ENCODE measurements around a stretch of chr5.

DNA sequence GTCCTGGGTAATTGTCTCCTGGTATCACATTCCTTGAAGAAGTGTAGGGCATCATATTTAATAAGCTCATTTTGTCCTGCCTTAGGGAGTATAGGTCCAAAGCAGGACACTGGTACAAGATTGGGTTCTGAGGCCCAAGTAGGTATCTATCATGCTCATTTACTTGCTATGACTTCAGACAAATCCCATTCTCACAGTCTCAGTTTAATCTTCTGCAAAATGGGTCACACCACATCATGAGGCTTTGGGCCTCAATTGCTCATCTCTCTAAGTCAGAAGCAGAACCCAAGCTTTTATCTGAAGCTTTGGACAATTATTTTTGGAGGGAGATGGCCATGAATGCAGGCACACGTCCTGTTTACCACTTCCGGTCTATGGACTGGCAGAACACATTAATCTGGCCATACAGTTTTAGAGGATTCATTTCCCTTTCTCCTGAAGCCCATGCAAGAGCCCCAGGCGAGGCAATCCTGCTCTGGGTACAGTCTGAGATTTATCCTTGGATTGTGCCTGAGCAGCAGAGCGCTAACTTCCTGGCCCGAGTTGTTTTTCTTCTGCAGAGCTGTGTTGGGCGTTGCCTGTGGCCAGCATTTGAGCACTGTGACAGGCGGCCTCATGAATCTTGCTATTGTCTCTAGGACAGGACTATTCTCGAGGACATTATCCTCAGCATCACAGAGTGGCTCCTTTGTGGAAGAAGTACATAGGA lies 16.0 kb downstream of the SLC22A4 start:
- PRO-cap: no peak
- RRBS: no CpG with 5 or more reads among the region's 8 CpGs

DNA sequence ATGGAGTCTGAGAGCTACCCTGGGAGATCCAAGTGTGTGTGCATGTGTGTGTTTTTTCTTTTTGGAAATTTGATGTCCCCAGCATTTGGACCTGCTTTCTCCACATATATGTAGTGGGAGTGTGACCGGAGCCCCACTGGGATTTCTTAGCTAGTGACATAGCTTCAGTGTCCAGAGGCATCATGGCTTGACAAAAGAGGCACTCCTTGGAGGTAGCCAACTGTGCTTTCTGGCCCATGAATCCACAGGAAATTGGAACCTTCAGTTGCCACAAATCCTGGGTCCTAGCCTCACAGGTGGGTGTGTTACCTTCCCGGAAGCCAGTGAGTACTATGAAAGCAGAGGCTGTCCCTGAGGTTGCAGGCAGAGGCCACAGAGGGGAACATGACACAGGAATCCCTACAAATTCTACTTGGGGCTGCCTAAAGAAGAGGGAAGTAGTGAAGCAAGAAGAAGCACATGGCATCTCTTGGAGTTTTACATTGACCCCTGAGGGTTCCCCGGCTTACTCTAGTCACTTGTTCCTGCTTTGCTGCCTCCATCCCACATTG lies 2.5 kb downstream of the SLC22A5 start:
- PRO-cap: no peak
- RRBS: no CpG with 5 or more reads among the region's 3 CpGs

- PRO-cap: unidirectional peak, plus-strand start at chr5:132422919
- RRBS: no CpG with 5 or more reads among the region's 4 CpGs
Measured at GRCh38 chr5:132422630-132423203, 53.2 kb downstream of the SLC22A5 start.

GRCh38 chr5:132440209-132440873 lies 50.2 kb downstream of the IRF1 start:
- PRO-cap: no peak
- RRBS: no CpG with 5 or more reads among the region's 16 CpGs

DNA sequence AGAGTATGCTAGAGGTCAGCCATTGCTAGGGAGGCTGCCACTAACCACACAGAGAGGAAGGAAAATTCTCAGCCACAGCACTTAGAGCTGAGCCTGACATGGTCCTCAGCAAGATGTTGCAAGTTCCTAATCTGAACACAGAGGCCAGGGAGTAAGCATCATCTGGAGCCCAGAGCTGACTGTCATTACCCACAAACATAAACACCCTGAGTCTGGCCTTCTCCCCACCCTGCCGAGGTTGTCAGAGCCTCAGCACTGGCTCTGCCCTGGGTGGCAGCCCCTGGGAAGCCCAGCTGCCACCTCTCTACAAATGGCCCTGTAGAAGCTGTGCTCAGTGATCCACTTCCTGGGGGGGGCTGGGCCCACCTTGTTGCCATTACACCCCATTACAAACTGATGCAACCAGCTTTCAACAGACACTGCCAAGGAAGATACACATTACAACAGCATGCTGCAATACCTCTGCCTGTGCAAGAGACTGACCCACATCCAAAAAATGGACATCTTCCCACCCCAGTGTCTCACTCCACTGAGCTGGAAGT lies 33.1 kb downstream of the IRF1 start:
- PRO-cap: no peak
- RRBS: no CpG with 5 or more reads among the region's 1 CpG

- PRO-cap: no peak
- RRBS: no CpG with 5 or more reads among the region's 4 CpGs
Measured at GRCh38 chr5:132457979-132458613, 32.5 kb downstream of the IRF1 start.

DNA sequence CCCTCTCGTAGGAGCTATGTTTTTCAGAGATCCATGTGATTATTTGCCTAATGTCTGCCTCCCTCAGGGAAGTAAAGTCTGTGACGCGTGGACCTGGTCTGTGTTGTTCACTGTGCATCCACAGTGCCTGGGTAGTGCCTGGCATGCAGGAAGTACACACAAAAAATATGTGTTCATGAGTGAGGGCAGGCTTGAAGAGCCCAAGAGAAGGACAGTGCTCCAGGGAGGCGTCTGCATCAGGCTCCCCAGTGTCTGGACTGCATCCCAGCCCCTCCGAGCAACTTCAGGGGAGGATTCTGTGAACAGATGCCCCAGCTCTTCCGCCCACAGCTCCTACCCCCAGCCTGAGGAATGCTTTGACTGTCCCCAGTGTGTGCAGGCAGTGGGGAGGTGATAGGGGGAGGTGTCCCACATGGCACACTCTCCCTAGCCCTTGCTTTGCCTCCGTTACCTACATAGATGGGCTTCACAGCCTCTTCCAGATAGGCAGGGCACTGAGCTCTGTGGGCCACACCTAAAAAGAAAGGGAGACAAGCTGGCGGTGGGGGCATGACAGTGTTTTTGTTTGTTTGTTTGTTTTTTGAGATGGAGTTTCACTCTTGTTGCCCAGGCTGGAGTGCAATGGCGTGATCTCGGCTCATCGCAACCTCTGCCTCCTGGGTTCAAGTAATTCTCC lies 25.4 kb downstream of the IRF1 start:
- PRO-cap: no peak
- RRBS: no CpG with 5 or more reads among the region's 11 CpGs

DNA sequence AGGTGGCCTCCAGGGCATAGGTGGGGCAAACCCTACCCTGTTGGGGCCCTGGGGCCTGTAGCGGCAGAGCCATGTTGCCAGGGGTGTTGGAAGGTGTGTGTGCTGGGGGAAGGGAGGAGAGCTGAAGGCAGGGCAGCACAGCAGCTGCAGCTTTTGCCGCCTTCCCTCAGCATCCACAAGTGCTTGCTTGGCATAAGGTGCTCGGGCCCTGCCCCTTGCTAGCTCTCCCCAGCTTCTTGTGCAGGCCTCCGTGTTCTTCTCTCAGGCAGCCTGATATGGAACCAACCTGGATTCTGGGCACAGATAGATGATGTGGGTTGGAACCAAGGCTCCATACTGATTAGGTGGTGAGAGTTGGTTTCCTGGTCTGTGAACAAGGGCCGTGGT lies 12.7 kb downstream of the IRF1 start:
- PRO-cap: no peak
- RRBS: no CpG with 5 or more reads among the region's 5 CpGs

GRCh38 chr5:132491305-132491821 lies 790 bp upstream of the IRF1 start:
- PRO-cap: no peak
- RRBS: no CpG with 5 or more reads among the region's 13 CpGs

DNA sequence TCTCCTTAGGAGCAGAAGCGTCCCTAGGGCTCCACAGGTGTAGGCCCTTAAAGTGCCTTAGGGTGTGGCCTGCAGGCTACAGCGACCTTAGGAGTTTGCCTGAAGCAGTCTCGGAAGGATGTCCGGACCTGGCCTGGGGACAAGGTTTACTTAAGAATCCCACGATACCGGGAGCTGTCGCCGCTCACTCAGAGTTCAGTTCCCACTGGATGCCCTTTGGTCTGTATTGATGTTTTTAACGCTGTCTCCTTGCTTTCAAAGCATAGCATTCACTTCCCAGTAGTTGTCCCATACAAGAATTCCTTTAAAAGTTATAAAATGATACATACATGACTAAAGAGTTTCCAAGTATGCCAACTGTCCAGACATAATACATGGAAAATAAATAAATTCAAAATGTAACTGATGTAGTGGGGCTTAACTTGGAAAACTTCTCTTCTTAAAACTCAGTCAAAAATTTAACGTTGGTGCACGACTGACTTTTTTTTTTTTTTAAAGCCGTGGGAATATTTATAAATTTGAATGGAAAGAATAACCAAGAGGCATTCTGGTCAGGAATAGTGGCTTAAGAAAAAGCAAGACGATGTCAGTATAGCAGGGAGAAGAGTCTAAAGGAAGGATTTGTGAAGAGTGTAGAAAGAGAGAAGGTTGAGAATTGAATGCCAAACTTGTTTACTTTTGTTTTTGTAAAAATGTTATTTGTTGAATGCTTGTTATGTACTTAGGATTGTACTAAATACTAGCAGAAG lies 924 bp downstream of the RAD50 start:
- PRO-cap: bidirectional peak, plus-strand start at position 149 of the sequence, minus-strand start at position 59 of the sequence; unidirectional peak, minus-strand start at position 211 of the sequence
- RRBS: 10% methylated on average over 2 of the region's 13 CpGs

- PRO-cap: no peak
- RRBS: no CpG with 5 or more reads among the region's 2 CpGs
Measured at GRCh38 chr5:132594574-132595237, 37.9 kb downstream of the RAD50 start.

DNA sequence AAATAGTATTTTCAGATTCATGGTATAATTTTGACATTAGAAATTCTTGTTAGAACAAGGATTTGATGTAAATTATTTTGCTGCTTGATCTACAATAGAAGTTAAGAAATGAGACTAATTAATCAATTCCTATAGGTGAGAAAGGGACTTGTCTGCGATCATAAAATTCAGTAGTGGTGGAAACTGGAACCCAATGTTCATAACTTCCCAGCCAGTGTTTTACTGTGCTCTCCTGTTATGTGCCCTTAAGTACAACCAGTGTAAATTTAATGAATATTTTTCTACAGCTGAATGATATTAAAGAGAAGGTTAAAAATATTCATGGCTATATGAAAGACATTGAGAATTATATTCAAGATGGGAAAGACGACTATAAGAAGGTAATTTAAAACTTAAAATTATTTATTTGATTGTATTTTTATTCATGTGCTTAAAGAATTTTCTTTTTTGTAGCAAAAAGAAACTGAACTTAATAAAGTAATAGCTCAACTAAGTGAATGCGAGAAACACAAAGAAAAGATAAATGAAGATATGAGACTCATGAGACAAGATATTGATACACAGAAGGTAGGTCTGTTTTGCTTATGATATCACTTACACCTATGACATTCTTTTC lies 49.0 kb upstream of the IL13 start:
- PRO-cap: no peak
- RRBS: no CpG with 5 or more reads among the region's 3 CpGs

GRCh38 chr5:132761743-132761975 lies 14.4 kb downstream of the CCNI2 start:
- PRO-cap: no peak
- RRBS: no CpG with 5 or more reads among the region's 6 CpGs

DNA sequence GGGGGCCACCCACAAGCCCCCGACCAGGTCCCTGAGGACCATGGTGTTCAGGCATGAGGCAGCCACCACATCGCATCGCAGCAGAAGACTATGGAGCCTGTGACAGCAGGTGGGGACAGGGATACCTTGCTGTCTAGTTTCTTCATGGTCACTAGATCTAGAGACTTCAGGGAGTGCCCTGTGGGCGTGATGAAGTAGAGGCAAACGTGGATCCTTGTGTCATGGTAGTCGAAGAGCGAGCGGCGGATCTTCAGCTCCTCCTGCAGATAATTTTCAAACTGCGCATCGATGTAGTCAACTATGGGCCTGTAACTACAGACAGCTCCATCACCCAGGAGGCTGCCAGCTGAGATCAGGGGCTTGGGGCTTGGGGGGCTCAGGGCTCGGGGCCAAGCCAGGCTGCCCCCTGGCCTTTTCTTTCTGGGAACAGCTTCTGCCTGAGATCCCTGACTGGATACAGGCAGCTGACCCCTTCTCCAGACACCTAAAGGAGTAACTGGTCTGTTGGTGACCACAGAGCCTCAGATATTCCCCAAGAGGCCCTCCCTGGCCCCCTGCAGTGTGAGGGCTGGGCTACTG lies 13.4 kb downstream of the SEPTIN8 start:
- PRO-cap: no peak
- RRBS: no CpG with 5 or more reads among the region's 12 CpGs

DNA sequence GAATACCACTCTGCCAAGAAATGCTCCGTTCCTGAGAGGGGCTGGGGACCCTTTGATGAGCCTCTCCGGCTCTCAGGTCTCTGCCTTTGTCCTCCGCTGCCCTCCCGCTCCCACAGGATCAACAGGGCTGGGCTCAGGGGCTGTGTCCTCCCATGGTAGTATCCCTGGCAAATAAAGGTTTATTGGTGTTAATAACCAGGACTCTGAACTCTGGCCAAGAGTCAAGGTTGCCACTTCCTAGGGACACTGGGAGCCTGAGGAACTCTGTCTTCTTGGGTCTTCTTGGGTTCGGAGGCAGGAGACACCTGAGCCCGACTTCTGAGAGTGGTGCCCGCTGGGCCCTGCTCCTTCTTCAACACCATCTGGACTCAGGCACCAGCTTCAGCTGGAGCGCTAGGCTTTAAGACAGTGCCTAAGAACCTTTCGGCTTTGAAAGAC lies 1.0 kb upstream of the SHROOM1 start:
- PRO-cap: no peak
- RRBS: no CpG with 5 or more reads among the region's 9 CpGs

- PRO-cap: no peak
- RRBS: no CpG with 5 or more reads among the region's 1 CpG
Measured at GRCh38 chr5:132933558-132933971, 29.9 kb downstream of the AFF4 start.

GRCh38 chr5:132942239-132942720 lies 21.2 kb downstream of the AFF4 start:
- PRO-cap: no peak
- RRBS: no CpG with 5 or more reads among the region's 9 CpGs

- PRO-cap: no peak
- RRBS: no CpG with 5 or more reads among the region's 4 CpGs
Measured at GRCh38 chr5:132951579-132951854, 11.9 kb downstream of the AFF4 start.

DNA sequence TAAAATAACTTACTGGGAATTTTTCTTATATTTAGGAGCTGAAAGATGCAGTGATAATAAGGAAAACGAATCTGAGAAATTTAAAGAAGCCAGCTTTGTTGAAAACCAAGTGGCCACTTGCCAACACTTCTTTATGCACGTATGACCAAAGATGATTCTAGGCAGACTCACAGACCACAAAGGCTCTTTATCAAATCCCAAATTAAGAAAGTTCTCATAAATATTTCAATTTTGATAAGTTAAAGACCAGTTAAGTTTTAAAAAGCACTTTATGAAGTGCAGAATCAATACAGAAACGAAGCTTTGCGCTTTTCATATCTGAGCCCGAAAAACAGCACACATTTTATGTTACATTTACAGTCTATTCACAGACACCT lies 1.5 kb downstream of the AFF4 start:
- PRO-cap: no peak
- RRBS: no CpG with 5 or more reads among the region's 5 CpGs

GRCh38 chr5:133050223-133051031 lies 1.4 kb upstream of the HSPA4 start:
- PRO-cap: no peak
- RRBS: 17% methylated on average over 1 of the region's 9 CpGs